Spleen (tissue), 7 donors: ENCODE results near the genes DKK1, BICC1 and CCDC6.

- PRO-cap, 4 experiments, result no peak in any of the 4 experiments
- RAMPAGE, long total RNA, 4 experiments, result no peak in any of the 4 experiments
These were observed 97.2 kb upstream of the DKK1 start for GRCh38 chr10:52216845-52217256.

DNA sequence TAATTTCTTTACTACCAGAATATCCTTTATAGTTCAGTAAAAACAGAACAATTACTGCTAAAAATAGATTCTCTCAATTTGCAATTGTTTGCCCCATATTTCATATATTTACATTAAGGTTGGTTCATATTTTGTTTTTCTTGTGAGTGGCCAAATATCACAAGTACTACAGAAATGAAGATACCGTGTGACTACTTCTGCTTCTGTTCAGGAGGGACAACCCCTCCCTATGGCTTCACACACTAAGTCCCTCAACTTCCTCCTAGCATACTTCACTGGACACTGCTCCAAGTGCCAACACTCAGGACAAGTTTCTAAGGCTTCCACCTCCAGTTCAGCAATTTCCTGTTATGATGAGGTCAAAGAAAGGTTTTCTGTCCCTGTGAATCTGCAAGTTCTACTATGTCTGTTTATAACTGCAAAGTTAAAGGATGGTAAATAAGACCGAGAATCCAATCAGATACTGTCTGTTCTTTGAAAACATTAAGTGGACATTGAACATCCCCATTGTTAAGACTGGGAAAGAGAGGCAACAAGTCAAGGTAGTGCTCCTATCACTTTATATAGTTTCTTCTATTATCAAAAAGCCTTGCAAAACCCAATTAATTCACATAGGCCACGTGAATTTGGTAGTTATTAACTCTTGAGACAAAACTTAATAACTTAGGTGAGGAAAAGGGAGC, 81.4 kb upstream of the DKK1 start:
- PRO-cap, 4 experiments, result no peak in any of the 4 experiments
- RAMPAGE, long total RNA, 4 experiments, result no peak in any of the 4 experiments

DNA sequence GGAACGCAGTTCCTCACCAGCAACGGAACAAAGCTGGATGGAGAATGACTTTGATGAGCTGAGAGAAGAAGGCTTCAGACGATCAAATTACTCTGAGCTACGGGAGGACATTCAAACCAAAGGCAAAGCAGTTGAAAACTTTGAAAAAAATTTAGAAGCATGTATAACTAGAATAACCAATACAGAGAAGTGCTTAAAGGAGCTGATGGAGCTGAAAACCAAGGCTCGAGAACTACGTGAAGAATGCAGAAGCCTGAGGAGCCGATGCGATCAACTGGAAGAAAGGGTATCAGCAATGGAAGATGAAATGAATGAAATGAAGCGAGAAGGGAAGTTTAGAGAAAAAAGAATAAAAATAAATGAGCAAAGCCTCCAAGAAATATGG, 79.8 kb upstream of the DKK1 start:
- PRO-cap, 4 experiments, result no peak in any of the 4 experiments
- RAMPAGE, long total RNA, 4 experiments, result no peak in any of the 4 experiments

DNA sequence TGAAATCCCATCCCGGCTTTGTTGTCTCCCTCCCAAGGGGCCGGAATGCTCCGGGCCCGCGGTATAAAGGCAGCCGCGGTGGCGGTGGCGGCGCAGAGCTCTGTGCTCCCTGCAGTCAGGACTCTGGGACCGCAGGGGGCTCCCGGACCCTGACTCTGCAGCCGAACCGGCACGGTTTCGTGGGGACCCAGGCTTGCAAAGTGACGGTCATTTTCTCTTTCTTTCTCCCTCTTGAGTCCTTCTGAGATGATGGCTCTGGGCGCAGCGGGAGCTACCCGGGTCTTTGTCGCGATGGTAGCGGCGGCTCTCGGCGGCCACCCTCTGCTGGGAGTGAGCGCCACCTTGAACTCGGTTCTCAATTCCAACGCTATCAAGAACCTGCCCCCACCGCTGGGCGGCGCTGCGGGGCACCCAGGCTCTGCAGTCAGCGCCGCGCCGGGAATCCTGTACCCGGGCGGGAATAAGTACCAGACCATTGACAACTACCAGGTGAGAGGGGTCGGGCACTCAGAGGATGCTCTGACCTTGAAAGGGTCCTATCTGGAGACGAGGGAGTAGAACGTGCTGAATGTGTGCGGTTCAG, at the start of gene DKK1:
DKK1 (plus strand) TSS at position 93 of the 583 bp plus-strand sequence.
- PRO-cap, 4 experiments, result peak in 3 of 4 experiments; most common plus-strand start position 95 of the sequence (in 2); most common minus-strand start position 323 of the sequence (in 1)
- RAMPAGE, long total RNA, 4 experiments, result no peak in any of the 4 experiments

DNA sequence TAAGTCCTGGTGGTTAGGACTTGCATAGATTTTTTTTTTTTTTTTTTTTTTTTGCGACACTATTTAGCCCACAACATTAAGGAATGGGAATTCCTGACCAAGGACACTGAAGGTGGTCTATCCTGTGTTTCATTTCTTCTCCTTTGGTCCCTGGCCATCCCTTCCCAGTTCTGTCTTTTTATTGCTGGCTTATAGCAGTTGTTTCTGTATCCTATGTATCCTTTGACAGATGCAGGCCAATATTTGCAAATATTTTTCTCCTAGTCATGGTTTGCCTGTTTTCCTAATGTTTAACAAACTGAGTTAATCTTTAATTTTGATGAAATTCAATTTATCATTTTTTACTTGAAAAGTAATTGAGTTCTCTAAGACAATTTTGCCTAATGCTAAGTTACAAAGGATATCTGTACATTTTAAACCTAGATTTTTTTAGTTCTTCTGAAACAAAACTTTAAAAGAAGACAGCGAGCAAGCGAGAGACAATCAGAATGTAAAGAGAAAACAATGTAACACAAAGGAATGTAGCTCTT, 9.4 kb downstream of the MBL2 start:
- PRO-cap, 4 experiments, result no peak in any of the 4 experiments
- RAMPAGE, long total RNA, 4 experiments, result no peak in any of the 4 experiments

- PRO-cap, 4 experiments, result no peak in any of the 4 experiments
- RAMPAGE, long total RNA, 4 experiments, result no peak in any of the 4 experiments
These were observed 472 bp downstream of the MBL2 start for GRCh38 chr10:52772012-52772612.

DNA sequence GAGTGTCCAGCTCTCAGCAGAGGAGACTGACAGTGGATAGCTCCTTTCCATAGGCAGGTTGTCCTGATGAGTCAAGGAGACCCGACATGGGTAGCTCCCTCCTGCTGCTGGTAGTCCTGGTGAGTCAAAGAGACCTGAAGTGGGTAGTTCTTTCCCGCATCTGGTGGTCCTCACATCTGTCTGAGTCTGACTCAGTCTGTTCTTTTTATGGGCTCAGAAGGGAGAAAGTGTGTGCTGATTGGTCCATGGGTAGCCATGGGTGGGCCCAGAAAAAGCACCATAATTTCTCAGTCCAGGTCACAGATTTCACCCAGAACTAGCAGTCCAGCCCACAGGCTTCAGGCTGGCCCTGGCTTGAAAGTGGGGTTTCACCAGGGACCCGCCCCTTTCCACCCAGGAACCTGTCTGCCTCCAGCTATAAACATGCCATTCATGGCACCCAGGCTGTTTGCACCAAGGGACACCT, 192.6 kb upstream of the MBL2 start:
- PRO-cap, 4 experiments, result no peak in any of the 4 experiments
- RAMPAGE, long total RNA, 4 experiments, result no peak in any of the 4 experiments

DNA sequence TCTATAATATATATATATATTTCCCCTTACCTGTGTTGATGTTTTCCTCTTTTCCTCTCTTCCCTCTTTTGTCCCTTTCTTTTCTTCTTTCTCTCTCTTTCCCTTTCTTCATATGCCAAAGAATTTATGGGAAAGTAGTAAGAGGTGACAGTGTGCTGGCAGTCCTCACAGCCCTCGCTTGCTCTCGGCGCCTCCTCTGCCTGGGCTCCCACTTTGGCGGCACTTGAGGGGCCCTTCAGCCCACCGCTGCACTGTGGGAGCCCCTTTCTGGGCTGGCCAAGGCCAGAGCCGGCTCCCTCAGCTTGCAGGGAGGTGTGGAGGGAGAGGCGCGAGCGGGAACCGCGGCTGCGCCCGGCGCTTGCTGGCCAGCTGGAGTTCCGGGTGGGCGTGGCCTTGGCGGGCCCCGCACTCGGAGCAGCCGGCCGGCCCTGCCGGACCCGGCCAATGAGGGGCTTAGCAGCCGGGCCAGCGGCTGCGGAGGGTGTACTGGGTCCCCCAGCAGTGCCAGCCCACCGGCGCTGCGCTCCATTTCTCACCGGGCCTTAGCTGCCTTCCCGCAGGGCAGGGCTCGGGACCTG, 206.2 kb downstream of the ZWINT start:
- PRO-cap, 4 experiments, result no peak in any of the 4 experiments
- RAMPAGE, long total RNA, 4 experiments, result no peak in any of the 4 experiments

DNA sequence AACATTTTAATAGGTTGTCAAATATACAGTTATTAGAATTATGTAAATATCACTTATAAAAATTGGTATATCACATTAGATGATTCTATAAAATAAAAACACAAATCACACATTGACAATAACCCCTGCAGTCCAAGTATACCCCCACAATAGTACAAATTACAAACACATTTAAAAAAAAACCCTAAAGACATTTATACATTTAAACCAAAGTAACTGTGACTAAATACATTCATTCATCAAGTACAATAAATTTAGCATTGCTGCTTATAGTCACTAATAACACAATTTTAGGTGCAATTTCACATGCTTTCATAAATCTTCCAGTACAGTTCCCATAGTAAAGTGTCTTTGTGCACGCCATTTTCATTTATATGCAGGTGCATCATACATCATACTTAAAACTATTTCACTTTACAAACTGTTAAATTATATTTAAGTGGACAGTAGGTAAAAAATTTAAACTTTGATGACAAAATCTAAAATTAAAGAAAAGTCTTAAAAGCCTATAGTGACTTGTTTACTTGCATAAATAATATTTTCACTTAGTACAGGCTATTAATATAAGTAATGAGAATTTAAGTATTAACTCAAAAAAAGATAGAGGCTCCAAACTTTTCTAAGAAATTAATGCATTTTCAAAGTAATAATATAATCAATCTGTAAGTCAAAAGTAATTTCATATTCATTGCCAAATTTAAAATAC, 76.0 kb downstream of the IPMK start:
- PRO-cap, 4 experiments, result no peak in any of the 4 experiments
- RAMPAGE, long total RNA, 4 experiments, result no peak in any of the 4 experiments

- PRO-cap, 4 experiments, result peak in 2 of 4 experiments; most common plus-strand start chr10:58282739 (in 1); most common minus-strand start chr10:58282761 (in 1)
- RAMPAGE, long total RNA, 4 experiments, result start-site peak on the plus strand in 1 of 4 experiments, at chr10:58282794-58282817 at its widest, 68 reads per replicate
These were observed 13.5 kb downstream of the CISD1 start for GRCh38 chr10:58282180-58283054.

GRCh38 chr10:58512561-58513622, at the start of gene BICC1:
Gene BICC1, plus strand, starts transcription at chr10:58512872.
- PRO-cap, 4 experiments, result peak in 4 of 4 experiments; most common plus-strand start chr10:58512872 (in 4); most common minus-strand start chr10:58512733 (in 1)
- RAMPAGE, long total RNA, 4 experiments, result no peak in any of the 4 experiments

DNA sequence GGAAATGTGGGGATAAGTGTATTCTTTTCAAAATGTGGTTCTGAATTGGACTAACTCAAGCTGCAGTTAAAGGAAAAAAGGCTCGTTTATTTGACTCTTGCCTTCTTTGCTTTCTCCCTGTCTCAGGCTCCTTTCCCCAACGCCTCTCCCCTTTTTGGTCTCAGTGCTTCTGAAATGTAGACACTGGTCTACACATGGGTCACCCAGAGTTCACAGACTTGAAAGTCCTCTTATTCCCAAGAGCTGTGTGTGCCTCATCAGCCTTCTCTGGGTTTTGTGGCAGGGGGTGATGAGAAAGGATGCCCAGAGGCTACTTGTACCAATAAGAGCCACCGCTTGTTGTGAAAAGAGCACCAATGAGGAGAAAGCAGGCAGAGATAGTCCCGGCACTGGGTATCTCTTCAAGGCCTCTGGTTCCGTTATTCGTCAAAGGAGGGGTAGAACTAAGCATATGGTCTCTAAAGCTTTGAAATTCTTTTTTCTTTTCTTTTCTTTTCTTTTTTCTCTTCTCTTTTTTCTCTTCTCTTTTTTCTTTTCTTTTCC, 125.8 kb downstream of the BICC1 start:
- PRO-cap, 4 experiments, result no peak in any of the 4 experiments
- RAMPAGE, long total RNA, 4 experiments, result no peak in any of the 4 experiments

DNA sequence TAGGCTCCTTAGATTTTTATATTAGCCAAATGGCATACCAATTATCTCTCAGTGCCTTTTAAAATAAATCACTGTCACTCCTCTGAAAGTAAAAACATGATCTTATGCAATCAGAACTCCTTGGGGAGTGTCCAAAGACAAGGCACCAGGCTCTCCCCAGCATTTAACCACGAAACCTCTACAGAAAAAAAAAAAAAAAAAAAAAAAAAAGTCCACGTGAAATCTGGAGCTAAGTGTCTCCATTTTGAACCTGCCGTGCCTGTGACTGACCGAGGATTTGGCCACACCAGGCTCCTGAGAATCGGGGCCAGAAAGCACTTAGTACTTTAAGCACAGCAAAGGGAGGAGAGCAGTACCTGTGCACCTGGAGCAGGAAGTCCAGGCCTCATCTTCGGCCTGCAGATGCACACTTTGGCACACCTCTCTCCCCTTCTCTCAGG, 1.7 kb downstream of the FAM13C start:
- PRO-cap, 4 experiments, result no peak in any of the 4 experiments
- RAMPAGE, long total RNA, 4 experiments, result no peak in any of the 4 experiments

GRCh38 chr10:59674153-59674668, 35.4 kb downstream of the SLC16A9 start:
- PRO-cap, 4 experiments, result no peak in any of the 4 experiments
- RAMPAGE, long total RNA, 4 experiments, result no peak in any of the 4 experiments

- PRO-cap, 4 experiments, result no peak in any of the 4 experiments
- RAMPAGE, long total RNA, 4 experiments, result no peak in any of the 4 experiments
These were observed 58.9 kb downstream of the CCDC6 start for GRCh38 chr10:59847335-59847891.

- PRO-cap, 4 experiments, result no peak in any of the 4 experiments
- RAMPAGE, long total RNA, 4 experiments, result no peak in any of the 4 experiments
These were observed 37.8 kb downstream of the CCDC6 start for GRCh38 chr10:59868272-59869259.

- PRO-cap, 4 experiments, result no peak in any of the 4 experiments
- RAMPAGE, long total RNA, 4 experiments, result no peak in any of the 4 experiments
These were observed 8.5 kb downstream of the CCDC6 start for GRCh38 chr10:59897758-59898291.

DNA sequence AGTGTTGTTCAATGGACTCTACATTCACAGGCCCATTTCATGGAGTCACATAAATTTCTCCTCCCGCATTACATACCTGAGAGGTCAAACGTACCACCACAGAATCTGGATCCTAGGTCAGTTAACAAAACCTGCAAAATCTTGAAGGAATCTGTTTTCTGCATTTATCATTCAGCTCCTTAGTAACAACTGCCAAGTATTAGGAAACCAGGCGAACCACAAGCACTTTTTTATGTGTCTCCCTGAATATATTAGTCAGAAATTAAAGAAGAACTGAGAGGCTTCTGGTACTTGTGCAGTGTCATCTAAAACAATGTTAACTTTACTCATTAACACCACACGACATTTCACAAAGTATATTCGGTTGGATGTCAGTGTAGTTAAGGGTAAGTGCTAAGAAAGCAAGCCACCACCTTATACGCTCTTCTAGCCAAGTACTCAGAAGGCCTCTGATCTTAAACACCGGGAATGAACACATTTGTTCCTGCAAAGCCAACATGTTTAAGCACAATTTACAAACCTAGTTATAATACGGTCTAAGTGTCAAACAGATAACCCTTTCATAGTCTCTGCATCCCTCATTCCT, 2.4 kb downstream of the CCDC6 start:
- PRO-cap, 4 experiments, result no peak in any of the 4 experiments
- RAMPAGE, long total RNA, 4 experiments, result no peak in any of the 4 experiments

DNA sequence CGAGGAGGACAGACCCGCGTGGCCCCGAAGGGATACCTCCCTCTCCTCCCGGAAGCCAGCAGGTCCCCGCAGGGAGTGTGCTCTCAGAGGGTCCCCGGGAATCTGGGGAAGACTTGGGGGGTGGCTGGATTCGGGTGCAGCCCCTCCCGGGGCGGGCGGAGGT, 549 bp downstream of the CCDC6 start:
- PRO-cap, 4 experiments, result peak in 1 of 4 experiments; most common minus-strand start position 104 of the sequence (in 1)
- RAMPAGE, long total RNA, 4 experiments, result no peak in any of the 4 experiments

GRCh38 chr10:59906089-59907096, at the start of gene CCDC6:
Gene CCDC6, minus strand, starts transcription at chr10:59906556.
- PRO-cap, 4 experiments, result peak in 4 of 4 experiments; most common plus-strand start chr10:59906553 (in 2); most common minus-strand start chr10:59906494 (in 4)
- RAMPAGE, long total RNA, 4 experiments, result start-site peak on the minus strand in 1 of 4 experiments, at chr10:59906194-59906240 at its widest, 17 reads per replicate